Duodenum (tissue), 1 donor: ENCODE measurements around the genes RCAN1, RUNX1, SETD4 and RIPPLY3.

- PRO-cap, result unidirectional peak, minus-strand start at chr21:34615031; bidirectional peak, plus-strand start at chr21:34615459, minus-strand start at chr21:34615289
Observed at GRCh38 chr21:34614589-34615614, at the start of gene RCAN1. RCAN1 (minus strand) TSS chr21:34615113.

DNA sequence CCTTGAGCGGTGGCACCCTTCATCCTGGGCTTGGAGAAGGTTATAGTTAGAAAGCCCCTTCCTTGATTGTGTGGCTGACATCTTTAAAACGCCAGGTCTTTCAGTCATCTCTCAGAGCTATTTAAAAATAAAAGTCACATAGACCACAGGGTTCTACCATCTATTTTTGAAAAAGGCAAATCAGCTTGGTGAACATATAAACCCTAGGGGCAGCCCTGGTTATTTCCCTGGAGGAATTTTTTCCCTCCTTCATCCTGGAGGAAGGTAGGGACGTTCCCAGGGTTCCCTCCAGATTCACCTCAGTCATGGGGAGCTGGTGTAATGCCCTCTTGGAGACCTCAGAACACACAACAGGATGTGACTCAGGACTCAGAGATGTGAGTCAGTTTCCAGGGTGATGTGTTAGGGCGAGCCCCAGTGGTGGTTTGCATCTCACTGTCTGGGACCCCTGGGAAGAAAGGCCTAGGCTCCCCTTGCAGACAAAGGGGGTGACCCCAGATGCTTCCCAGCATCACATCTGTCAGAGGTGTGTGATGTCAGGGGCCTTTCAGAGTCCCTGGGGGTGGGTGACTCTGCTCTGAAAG lies 138.6 kb downstream of the CLIC6 start:
- PRO-cap, result no peak

DNA sequence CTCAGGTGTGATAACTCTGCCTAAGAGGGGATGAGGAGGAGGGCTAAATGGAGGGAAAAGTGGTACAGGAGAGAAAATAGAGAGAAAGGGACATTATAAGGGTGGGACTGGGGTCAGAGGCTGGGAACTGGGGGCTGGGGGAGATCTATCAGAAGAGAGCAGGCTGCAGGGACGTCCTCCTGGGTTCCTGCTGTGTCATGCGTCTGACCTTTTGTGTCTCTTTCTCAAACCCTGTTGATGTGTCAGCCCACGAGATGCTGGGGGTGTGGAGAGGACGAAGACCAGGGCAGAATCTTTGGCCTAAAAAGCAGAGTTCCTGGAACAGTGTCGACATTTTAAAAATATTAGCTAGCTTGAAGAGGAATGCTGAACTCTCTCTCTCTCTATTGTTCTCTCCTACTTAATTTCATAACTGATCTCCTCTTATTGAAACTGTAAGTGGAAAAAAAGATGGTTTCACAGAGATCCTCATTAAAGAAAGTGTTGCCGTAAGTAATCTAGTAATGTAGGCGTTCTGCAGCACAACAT lies 52.8 kb downstream of the RUNX1 start:
- PRO-cap, result no peak

- PRO-cap, result unidirectional peak, minus-strand start at chr21:35048760; unidirectional peak, minus-strand start at chr21:35048856
Observed at GRCh38 chr21:35048648-35049758, at the start of gene RUNX1. RUNX1 (minus strand) TSS chr21:35049302.

- PRO-cap, result no peak
Observed at GRCh38 chr21:35138594-35139407, 89.7 kb upstream of the RUNX1 start.

- PRO-cap, result unidirectional peak, plus-strand start at chr21:35206401
Observed at GRCh38 chr21:35205903-35206535, 156.9 kb upstream of the RUNX1 start.

GRCh38 chr21:35499269-35499471 lies 450.1 kb upstream of the RUNX1 start:
- PRO-cap, result no peak

DNA sequence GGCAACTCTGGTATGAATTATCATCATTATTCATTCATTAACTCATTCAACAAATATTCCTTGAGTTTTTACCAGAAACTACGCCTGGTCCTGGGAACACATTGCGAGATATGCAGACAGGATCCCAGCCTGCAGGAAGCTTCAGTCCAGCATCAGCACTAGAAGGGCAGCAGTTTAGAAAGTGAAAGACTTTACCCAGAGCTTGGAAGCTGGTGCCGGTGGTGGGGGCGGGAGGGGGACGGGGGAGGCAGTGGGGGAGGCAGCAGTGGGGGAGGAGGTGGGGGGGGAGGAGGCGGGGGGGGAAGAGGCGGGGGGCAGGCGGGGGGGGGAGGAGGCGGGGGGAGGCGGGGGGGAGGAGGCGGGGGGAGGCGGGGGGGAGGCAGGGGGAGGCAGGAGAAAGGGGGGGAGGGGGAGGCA lies 55.8 kb downstream of the SETD4 start:
- PRO-cap, result no peak

GRCh38 chr21:36060163-36061300 lies at the start of gene SETD4:
SETD4 (minus strand) TSS chr21:36060526.
- PRO-cap, result bidirectional peak, plus-strand start at chr21:36060452, minus-strand start at chr21:36060299; bidirectional peak, plus-strand start at chr21:36060604, minus-strand start at chr21:36060518

DNA sequence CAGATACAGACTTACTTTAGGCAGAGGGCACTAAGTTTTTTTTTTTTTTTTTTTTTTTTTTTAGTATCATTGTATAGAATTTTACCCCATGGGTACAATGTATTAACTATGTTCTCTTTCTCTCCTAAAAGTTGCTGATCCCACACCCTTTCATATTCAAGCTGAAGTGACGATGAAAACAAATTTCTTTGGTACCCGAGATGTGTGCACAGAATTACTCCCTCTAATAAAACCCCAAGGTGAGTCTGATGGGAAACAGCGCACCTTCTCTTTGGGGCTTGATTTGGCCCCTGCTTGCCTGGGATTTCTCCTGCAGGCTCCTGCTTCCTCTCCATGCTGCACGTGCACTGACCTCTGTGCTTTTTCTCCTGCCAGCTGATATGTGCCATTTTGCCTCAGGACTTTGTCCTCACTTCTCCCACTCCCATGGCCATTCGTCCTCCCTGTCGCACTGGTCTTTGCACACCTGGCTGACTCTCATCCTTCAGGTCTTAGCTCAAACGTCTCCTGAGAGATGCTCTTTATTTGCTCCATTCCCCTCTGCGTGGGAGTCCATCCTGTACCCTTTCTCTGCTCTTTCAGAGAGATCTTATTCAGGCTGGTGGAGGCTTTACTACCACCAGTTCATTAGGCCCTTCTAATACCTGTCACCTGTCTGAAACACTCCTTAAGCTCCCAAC lies 1.1 kb downstream of the CBR1 start:
- PRO-cap, result unidirectional peak, minus-strand start at position 322 of the sequence; unidirectional peak, minus-strand start at position 335 of the sequence

GRCh38 chr21:36127264-36127763 lies 7.6 kb upstream of the CBR3 start:
- PRO-cap, result no peak

DNA sequence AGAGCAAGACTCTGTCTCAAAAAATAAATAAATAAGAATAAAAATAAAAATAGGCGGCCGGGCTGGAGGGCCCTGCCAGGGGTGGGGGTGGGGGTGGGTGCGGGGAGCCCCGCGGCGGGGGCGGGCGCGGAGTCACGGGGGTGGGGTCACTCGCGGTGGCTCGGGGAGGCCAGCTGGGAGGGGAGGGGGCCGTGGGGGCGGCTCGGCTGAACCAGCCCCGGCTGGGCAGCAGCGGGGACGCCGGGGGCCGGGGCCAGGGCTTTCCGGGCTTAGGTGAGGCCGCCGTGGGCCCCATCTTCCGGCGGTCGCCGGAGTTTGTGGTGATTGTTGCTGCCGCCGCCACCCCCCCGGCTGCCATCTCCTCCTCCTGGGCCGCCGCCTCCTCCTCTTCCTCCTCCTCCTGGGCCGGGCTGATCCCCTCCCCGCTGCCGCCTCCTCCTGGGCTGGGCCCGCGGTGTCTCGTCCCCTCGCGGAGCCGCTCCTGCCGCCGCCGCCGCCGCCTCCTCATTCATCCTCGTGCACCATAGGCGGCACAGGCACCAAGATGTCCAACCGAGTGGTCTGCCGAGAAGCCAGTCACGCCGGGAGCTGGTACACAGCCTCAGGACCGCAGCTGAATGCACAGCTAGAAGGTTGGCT lies 4.8 kb upstream of the CBR3 start:
- PRO-cap, result no peak

GRCh38 chr21:36187066-36187534 lies 30.5 kb downstream of the DOP1B start:
- PRO-cap, result no peak

GRCh38 chr21:36297754-36298585 lies 22.0 kb upstream of the MORC3 start:
- PRO-cap, result bidirectional peak, plus-strand start at chr21:36298421, minus-strand start at chr21:36298278

DNA sequence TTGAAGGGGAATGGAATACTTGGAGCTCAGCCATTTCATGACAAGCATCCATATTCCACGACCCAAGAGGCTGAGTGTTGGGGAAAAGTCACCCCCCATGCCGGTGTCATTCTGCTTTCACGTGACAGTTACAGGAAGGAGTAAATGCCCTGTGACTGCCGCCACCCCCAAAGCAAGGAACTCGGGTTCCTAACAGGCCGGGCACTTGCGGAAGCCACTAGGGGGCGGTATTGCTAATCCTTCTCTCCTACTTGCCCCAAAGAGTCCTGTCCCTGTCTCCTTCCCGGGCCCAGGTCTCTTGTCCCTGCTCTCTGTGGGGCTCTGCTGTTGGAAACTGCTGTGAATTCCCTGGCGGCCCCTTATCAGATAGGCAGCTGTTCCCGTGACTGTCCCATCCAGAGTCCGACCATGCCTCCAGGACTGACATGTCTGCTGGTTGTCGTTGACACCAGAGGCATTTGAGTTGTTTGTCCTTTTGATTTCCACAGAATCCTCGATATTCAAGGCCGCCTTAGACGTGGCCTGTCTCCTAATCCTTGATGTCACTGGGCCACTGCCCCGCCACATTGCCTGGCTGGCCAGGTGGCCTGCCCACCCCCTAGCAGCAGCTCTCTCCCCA lies 37.1 kb downstream of the CHAF1B start:
- PRO-cap, result no peak

DNA sequence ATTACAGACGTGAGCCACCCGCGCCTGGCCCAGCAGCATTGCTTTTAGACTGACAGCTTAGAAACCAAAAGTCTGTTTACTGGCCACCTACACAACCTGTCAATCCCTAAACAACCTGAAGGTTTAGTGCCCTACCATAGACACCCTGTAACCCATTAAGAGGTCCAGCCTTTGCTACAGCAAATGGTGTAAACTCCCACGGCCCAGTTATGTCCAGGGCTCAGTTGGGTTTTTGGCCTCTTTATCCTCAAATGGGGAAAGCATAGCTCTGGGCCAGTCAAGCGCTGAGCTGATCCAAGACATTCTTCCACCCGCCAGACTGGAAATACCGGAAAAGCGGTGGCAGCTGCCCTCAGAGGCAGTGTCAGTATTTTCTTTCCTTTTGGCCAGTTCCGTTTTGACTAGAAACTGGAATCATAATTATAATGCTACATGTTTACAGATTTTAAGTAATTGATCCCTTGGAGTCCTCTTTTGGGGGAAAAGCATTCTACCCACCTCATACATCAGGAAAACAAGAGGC lies 30.0 kb upstream of the CLDN14 start:
- PRO-cap, result no peak

- PRO-cap, result no peak
Observed at GRCh38 chr21:36692553-36693431, 6.1 kb upstream of the SIM2 start.

- PRO-cap, result no peak
Observed at GRCh38 chr21:36994518-36995230, 11.8 kb upstream of the RIPPLY3 start.

GRCh38 chr21:37006162-37007447 lies at the start of gene RIPPLY3:
RIPPLY3 (plus strand) TSS chr21:37006702.
- PRO-cap, result no peak

GRCh38 chr21:37083125-37083550 lies 10.1 kb downstream of the TTC3 start:
- PRO-cap, result no peak